NT2/D1 (cell line): ENCODE data around the genes NDUFA13 and ZNF101.

DNA sequence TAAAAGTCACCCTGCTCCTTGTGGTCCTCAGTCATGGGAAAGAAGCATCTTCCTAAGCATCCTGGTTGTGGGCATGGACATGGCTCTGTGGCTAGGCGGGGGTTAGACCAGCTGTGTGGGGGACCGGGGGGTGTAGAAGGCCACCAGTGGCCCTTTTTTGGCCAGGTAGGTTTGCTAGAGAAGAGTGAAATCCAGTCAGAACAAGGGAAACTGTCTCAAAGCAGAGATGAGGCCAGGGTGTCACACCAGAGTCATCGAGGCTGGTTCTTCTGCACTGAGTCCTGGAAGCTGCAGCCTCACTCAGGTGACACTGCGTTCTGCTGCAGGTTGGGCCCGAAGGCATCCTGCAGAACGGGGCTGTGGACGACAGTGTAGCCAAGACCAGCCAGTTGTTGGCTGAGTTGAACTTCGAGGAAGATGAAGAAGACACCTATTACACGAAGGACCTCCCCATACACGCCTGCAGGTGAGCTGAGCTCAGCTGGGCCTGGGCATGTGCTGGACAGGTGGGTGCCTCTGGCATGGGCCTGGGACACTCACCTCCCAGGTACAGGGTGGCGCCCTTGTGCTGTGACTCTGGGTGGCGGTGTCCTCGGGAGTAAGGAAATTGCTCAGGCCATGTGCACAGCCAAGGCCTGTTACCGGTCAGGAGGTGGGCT, 14.0 kb downstream of the UPF1 start:
- RRBS, 2 experiments = no CpG with 5 or more reads among the region's 14 CpGs

DNA sequence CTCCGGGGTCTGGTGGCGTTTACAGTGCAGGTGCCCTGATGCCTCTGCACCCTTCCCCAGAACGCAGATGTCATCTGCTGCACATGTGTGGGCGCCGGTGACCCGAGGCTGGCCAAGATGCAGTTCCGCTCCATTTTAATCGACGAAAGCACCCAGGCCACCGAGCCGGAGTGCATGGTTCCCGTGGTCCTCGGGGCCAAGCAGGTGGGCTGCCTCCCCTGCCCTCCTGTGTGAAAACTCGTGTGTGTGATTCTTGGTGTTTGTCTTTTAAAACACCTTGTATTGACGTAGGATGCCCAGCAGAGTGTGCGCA, 25.0 kb downstream of the UPF1 start:
- RRBS, 2 experiments = 94 to 96% methylated on average over 11 of the region's 16 CpGs

GRCh38 chr19:18859731-18860702, 28.3 kb downstream of the UPF1 start:
- RRBS, 2 experiments = no CpG with 5 or more reads among the region's 23 CpGs

GRCh38 chr19:18913579-18913778, 5.7 kb downstream of the COPE start:
- RRBS, 2 experiments = no CpG with 5 or more reads among the region's 4 CpGs

DNA sequence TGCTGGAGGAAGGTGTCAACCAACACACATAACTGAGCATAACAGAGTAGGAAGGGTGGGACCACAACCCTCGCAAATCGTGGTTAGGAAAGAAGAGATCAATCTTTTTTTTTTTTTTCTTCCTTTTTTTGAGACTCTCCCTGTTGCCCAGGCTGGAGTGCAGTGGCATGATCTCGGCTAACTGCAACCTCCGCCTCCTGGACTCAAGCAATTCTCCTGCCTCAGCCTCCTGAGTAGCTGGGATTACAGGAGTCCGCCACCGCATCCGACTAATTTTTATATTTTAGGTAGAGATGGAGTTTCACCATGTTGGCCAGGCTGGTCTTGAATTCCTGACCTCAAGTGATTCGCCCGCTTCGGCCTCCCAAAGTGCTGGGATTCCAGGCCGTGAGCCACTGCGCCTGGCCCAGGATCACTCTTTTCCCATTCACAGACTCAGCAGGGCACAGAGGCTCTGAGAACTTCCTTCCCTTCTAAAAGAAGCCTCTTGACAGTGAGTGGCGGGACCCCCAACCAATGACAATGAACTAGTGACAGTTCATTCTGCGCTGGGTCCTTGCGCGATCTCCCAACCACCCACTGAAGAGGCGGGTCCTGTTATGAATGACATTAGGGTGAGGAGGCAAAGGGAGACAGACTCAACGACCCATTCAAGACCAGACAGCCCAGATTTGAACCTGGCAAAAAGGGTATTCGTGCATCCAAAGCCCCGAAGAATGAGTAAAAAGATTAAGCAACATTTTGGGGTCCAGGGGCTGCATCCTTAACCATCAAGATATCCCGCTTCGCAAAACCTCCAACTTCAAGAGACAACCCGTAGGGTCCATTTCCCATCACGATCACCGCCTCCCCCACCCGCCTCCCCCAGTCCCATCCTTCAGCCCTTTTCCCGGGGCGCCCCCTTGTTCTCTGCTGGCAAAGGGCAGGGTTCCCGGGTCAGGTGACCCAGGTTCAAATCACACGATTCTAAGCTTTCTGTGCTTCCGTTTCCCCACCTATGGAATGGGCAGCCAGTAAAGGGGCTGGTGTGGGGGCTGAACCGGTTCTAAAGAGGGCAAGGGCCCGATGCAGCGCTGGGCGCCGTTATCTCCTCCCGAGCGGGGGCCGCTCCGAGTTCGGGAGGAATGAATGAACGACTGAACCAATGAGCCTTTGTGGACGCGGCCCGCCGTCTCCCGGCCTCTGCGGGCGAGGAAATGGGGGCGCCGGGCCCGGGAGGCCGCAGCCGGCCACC, 847 bp downstream of the SUGP2 start:
- RRBS, 2 experiments = 0 to 2% methylated on average over 3 to 4 of the region's 54 CpGs

- RRBS, 2 experiments = no CpG with 5 or more reads among the region's 14 CpGs
Observed at GRCh38 chr19:19098633-19099144, 34.9 kb downstream of the SLC25A42 start.

DNA sequence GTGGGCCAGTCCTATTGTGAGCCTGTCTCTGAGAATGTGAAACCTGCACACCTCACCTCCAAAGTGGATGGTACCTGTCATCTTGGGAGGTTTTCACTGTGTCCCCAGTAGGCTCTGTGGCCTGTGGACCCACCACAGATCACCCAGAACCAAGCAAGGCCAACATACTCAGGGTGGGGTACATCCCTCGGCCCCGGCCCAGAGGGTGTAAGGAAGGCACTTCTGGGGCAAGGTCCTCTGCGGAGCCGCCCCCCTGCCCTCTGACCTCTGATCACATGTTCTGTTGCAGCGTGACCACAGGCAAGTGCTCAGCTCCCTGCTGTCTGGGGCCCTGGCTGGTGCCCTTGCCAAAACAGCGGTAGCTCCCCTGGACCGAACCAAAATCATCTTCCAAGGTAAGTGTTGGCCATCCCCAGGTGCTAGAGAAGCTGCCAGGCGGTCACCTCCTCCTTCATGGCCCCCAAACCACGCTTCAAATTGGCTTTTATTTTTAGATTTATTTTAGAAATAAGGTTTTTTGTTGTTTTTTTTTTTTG, 36.7 kb downstream of the TMEM161A start:
- RRBS, 2 experiments = no CpG with 5 or more reads among the region's 9 CpGs

- RRBS, 2 experiments = no CpG with 5 or more reads among the region's 26 CpGs
Observed at GRCh38 chr19:19134364-19135278, 3.7 kb downstream of the TMEM161A start.

DNA sequence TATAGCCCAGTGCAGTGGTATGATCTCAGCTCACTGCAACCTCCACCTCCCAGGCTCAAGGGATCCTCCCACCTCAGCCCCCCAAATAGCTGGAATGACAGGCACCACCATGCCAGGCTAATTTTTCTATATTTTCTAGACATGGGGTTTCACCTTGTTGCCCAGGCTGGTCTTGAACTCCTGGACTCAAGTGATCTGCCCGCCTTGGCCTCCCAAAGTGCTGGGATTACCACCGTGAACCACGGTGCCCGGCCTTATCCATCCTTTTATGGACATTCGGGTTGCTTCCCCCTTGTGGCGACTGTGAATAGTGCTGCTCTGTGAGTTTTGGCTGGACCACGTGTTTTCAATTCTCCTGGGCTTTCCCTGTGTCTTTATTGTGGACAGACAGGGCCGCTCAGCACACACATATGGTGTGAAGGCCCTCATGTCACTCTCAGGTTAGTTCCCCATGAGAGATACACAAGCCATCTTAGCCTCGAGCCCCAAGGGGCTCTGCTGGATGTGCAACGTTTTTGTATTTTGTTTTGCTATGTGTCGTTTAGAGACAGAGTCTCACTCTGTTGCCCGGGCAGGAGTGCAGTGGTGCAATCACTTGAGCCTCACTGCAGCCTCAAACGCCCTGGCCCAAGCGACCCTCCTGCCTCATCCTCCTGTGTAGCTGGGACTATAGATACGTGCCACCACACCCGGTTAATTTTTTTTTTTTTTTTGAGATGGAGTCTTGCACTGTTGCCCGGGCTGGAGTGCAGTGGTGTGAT, 40.5 kb downstream of the MAU2 start:
- RRBS, 2 experiments = no CpG with 5 or more reads among the region's 17 CpGs

DNA sequence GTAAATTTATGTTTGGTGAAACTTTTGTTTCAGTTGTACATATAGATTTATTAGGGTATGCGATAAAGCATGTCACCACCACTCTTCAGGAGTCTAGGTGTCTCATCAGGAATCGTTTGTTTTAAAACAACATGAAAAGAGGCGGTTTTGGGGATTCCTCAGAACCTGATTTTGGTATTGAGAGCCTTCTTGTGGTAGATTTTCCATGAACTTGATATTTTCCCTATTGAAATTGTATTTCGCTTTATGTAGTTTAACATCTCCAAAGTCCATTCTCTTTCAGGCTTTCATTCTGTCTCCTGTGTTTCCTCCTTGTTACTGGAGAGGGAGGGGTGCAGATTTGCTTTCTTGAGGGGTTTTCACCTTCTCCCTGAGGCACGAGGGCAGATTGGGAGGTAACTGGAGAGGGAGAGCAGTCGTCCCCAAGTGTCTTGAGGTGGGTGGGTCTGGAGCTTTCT, 726 bp upstream of the GATAD2A start:
- RRBS, 2 experiments = no CpG with 5 or more reads among the region's 6 CpGs

GRCh38 chr19:19463598-19464121, 51.7 kb downstream of the TSSK6 start:
- RRBS, 2 experiments = no CpG with 5 or more reads among the region's 10 CpGs

- RRBS, 2 experiments = no CpG with 5 or more reads among the region's 5 CpGs
Observed at GRCh38 chr19:19508817-19509229, 6.5 kb downstream of the TSSK6 start.

DNA sequence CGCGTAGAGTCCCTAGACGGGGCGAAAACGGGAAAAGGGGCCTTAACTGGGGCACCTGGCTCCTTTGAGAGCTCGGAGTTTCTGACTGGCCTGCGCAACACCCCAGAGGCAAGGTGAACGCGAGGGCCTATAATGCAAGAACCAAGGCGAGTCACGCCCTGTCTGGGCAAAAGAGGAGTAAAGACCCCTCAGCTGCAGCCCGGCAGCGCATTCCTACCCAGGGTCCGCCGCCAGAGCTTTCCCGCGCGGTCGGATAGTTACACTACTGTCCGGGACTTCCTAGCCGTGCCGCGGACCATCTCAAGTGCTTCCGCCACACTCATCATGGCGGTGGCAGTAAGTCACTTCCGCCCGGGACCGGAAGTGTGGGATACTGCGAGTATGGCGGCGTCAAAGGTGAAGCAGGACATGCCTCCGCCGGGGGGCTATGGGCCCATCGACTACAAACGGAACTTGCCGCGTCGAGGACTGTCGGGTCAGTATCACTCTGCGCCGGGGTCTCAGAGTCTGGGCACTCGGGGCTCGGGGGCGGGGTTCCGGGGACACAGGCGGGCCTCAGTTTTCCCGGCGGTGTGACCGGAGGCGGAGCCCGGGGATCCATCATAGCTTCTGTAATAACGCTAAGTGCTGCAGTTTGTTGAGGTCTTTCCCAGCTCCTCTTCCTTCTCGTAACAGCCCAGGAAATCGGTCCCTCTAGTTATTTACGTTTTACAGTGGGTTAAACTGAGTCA, at the start of gene NDUFA13:
Gene NDUFA13, plus strand, starts transcription at position 368 of the 731 bp plus-strand sequence.
- RRBS, 2 experiments = 1 to 2% methylated on average over 32 of the region's 55 CpGs

DNA sequence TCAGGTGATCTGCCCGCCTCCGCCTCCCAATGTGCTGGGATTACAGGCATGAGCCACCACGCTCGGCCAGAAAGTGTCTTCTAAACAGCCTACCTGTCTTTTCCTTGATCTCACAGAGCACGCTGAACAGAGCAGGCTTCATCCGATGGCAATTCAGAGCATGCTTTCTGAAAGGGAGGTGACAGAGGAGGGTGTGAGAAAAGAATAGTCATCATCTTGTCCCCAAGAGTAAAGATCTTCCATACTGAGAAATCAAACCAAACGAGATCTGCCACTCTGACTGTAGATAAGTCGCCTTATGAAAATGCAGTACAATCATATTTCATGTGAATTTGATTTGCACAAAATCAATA, 19.3 kb downstream of the PBX4 start:
- RRBS, 2 experiments = no CpG with 5 or more reads among the region's 8 CpGs

- RRBS, 2 experiments = no CpG with 5 or more reads among the region's 20 CpGs
Observed at GRCh38 chr19:19618813-19619127, 283 bp upstream of the PBX4 start.

- RRBS, 2 experiments = 2 to 13% methylated on average over 9 of the region's 34 CpGs
Observed at GRCh38 chr19:19627393-19628040, 503 bp downstream of the LPAR2 start.

GRCh38 chr19:19650465-19651051, 7.1 kb upstream of the GMIP start:
- RRBS, 2 experiments = 93 to 94% methylated on average over 4 of the region's 10 CpGs

DNA sequence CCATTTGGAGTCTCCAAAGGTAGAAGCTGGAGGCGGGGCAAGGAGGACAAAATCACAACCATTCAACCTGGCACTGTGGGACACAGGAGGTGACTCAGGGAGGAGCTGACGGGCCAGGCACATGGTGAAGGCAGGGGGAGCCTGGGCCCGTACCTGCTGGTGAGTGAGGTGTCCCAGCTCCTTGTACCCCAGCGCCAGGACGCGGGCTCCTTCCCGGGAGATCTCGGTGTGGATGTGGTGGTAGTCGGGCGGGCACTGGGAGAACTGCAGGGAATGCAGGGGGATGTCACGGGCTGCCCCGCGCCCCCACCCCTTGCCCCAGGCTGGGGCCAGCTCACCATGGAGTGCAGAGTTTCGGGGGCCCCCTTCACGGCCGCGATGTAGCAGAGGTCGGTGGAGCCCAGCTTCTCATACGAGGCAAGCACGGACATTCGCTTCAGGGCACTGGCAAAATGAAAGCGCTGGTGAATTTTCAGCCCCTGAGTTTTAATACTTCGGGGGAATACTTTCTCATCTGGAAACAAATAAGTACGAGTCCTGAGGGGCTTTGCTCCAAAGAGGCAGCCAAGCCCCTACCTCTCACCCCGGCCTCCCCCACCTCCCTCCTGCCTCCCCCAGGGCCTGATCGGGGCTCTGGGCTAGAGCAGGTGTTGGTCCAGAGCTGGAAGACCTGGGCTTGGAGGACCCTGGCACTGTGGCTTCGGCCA, 9.7 kb downstream of the ATP13A1 start:
- RRBS, 2 experiments = no CpG with 5 or more reads among the region's 27 CpGs

DNA sequence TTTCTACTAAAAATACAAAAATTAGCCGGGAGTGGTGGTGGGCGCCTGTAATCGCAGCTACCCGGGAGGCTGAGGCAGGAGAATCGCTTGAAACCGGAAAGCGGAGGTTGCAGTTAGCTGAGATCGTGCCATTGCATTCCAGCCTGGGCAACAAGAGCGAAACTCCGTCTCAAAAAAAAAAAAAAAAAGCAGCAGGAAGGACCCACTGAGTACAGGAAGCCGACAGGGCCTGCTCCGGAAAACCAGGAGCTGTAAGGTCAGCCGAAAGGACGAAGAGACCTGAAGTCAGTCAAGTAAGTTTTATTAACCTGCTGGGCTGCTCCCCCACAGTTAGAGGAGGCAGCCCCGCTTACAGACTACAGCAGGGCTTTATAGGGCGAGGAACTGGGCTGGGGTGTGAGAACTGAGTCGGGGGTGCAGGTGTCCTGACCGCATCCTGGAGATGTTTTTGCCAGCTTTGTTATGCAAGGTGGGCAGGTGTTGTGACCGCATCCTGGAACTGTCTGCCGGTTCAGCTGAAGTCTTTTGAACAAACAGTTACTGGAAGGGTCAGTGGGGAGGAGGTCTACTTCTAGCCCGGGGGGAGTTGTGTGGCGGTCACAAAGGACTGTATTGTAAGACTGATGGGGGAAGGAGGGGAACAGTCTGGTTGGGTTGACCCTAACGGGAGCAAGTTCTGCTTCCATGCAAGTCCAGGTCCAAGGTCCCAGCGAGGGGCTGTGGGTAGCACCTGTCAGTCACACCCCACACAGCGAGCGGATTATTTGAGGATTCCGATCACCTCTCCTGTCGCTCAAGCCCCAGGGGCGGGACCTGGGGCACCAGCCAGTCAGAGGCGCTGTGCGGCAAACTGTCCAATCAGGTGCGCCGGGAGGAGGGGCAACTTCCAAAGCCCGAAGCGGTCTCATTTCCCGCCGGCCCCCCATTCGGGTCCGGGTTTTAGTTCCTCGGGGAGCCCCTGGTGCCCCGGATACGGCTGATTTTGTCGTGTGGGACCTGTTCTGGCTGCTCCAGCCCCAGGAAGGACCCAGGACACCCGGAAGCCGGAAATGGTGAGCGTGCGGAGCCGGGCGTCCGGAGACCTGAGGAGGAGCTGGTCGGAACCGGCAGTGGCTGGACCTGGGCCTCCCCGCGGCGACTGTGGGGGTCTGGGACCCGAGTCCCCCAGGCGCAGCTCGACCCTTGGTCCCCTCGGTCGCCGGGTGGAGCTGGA, at the start of gene ZNF101:
Gene ZNF101, plus strand, starts transcription at position 925 of the 1,213 bp plus-strand sequence.
- RRBS, 2 experiments = 1 to 2% methylated on average over 18 to 20 of the region's 61 CpGs

DNA sequence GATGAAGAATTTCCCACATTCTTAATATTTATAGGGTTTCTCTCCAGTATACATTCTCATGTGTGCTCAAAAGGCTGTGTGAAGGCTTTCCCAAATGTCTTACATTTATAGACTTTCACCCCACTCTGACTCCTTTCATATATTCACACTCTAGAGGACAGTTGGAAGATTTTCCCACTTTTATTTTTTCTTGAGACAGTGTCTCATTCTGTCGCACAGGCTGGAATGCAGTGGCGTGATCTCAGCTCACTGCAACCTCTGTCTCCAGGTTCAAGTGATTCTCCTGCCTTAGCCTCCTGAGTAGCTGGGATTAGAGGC, 22.4 kb downstream of the ZNF14 start:
- RRBS, 2 experiments = no CpG with 5 or more reads among the region's 2 CpGs